ENCODE measurements around the gene LCTL.

GRCh38 chr15:66470524-66471043, 27.0 kb downstream of the SNAPC5 start:
- RRBS = no CpG with 5 or more reads among the region's 5 CpGs

DNA sequence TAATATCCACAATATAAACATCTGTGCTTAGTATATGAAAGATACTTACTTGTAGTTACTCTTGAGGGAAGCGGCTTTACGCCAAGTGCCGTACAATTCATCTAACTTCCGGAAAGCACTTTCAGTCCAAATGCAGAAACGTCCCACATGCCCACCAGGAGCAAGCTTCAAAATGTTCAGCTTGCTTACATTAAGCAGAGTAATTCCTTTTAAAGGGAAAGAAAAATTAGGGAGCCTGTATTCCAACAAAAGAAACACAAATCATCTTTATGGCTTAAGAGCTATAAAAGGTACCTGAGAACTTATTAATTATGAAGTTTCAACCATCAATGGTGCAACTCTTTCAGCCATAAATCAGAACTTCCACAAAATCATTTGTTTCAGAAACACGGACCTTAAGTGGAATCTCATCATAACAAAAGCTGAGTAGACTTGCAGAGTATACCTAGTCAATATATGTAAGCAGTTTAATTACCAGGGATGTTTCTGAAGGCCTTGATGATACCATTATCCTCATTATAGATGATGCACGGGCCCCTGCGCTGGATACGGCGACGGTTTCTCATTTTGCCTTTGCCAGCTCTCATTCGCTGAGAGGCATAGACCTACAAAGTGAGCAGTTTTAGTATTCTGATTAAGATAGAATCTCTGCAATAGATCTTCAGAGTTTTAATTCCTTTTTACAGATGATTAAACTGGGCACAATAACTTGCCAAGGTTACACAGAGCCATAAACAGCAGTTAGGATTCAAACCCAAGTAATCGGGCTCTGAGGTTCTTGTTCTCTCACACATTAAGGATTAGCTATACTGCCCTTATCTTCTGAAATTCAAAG, 3.5 kb downstream of the RPL4 start:
- RRBS = no CpG with 5 or more reads among the region's 13 CpGs

GRCh38 chr15:66501735-66502187, 2.9 kb downstream of the RPL4 start:
- RRBS = no CpG with 5 or more reads among the region's 6 CpGs

DNA sequence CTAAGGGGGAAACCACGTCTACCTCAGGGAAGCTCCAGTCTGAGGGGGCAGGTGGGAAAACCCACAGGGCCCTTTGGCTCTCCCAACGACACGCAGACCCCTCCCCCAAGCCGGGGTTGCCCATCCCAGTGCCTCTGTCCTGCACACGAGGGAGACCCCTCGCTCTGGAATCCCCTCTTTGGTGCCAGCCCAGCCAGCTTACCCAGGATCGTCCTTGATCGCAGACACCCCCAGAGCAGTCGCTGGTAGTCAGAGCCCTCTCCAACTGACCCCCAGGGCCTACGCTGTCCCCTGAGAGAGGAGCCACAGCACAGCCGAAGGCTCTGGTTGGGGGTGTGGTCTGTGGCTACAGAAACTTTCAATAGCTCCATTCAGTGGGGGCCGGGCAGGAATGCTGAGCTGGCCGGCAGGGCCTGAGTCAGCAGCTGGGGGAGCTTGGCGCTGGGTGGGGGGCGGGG, at the start of gene LCTL:
Gene LCTL, minus strand, starts transcription at position 344 of the 458 bp plus-strand sequence.
- RRBS = no CpG with 5 or more reads among the region's 15 CpGs

DNA sequence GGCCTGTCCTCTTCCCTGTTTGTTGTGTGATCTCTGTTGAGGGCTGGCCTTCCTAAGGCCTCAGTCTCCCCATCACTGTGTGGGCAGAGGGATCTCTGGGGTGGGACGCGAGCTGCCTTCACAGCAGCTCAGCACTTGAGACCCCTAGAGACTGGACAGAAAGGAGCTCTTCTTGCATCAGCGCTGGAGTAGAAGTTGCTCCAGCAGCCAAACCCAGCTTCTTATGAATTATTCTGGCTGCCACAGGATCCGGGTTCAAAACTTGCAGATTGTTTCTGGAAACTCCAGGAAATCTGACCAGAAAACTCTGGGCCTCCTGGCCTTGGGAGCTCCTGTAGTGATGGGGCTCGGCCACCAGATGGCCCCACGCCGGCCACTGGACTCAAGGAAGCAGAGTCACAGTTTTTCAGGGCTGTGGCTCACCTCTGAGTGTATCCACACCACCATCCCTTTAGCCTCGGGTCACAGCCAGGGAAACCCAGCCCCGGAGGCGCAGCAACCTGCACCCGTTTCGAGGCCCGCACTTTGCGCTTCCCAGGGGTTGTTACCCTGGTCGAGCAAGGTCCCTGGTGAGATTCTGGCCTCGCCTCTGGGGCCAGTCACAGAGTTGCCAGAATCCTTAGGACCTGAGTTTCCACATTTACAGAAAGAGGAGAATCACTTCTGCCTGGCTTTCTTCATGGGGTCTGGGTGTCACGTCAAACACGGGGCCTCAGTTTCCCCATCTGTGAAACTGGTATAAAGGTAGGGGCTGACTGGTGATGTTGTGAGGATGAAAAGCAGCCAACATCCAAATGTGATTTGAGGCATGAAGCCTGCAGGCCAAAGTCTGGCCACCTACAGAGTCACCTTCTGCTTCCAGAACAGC, 53.4 kb upstream of the LCTL start:
- RRBS = 0% methylated on average over 3 of the region's 18 CpGs

GRCh38 chr15:66650284-66650950, 51.6 kb upstream of the SMAD6 start:
- RRBS = no CpG with 5 or more reads among the region's 6 CpGs

DNA sequence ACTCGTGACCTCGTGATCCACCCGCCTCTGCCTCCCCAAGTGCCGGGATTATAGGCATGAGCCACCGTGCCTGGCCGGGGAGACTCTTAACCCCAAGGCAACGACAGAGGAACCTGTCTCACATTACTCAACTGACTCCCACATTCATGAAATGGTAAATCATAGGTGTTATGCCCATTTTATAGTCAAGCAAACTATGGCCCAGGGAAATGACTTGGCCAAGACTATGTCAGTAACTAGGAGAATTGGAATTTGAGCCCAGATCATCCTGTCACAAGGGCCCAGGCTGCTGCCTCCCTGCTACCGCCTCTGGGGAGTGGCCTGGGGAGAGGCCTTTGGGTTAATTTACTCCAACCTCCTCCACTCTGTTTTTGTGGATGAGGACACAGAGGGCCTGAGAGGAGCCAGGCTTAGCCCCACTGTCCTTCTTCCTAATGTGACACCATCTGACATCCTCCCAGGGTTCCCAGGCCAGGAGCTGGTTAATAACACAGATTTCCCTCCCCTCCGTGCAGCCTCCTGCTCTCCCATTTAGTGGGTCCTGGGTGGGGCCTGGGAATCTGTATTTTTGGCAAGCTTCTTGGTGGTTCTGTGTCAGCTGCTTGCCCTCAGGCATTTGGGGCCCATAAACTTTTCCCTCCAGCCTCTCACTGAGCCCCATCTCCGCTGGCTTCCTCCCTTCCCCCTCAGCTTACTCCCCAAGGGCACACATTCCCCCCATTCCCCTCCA, 45.1 kb upstream of the SMAD6 start:
- RRBS = no CpG with 5 or more reads among the region's 10 CpGs

GRCh38 chr15:66706287-66706896, 4.4 kb downstream of the SMAD6 start:
- RRBS = 86% methylated on average over 10 of the region's 24 CpGs

- RRBS = no CpG with 5 or more reads among the region's 5 CpGs
Observed at GRCh38 chr15:67024129-67024897, 41.1 kb upstream of the SMAD3 start.

- RRBS = no CpG with 5 or more reads among the region's 5 CpGs
Observed at GRCh38 chr15:67025659-67026150, 39.7 kb upstream of the SMAD3 start.

GRCh38 chr15:67050218-67050883, 15.1 kb upstream of the SMAD3 start:
- RRBS = no CpG with 5 or more reads among the region's 7 CpGs

DNA sequence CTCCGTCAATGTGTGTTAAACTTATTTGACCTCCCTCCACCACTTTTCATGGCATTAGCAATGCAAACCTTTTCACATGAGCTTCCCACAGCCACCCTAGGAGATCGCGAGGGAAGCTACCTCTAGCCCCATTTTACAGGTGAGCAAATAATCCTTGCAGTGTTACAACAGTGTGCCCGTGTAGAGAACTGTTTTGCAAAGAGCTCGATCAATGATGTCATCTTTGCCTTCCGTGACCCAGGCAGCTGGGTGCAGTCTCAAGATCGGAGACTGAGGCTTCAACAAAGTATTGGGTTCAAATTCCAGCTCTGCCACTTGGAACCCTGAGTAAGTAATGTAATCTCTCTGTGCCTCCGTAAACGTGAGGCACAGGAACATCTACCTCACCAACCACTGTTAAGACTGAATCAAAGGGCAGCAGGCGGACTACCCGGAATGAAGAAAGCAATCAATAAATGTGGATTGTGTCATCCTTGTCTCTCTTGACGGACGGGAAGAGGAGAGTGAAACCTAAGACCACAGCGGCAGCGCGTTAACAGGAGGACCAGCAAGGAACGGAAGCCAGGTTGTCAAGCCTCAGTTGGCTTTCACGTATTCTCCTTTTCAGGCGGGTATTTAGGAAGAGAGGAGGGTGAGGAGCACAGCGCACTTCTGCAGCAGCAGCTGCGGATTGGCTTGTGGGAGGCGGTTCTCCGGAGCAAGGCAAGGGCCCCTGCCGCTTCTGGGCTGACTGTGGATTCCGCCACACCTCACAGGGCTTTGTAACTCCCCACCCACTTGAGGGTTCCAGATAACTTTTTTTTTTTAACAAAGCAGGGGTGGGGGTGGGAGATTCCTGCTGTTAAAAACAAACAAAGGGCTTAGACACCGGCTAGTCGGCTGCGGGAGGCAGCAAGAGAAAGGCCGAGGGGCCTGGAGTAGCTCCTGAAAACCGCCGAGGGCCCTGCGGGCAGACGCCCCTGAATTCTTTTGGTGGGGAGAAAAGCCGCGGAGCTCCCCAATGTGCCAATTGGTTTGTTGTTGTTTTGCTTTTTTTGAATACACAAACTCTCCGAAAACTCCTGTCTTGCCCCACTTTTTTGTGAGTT, 1.4 kb upstream of the SMAD3 start:
- RRBS = no CpG with 5 or more reads among the region's 36 CpGs

DNA sequence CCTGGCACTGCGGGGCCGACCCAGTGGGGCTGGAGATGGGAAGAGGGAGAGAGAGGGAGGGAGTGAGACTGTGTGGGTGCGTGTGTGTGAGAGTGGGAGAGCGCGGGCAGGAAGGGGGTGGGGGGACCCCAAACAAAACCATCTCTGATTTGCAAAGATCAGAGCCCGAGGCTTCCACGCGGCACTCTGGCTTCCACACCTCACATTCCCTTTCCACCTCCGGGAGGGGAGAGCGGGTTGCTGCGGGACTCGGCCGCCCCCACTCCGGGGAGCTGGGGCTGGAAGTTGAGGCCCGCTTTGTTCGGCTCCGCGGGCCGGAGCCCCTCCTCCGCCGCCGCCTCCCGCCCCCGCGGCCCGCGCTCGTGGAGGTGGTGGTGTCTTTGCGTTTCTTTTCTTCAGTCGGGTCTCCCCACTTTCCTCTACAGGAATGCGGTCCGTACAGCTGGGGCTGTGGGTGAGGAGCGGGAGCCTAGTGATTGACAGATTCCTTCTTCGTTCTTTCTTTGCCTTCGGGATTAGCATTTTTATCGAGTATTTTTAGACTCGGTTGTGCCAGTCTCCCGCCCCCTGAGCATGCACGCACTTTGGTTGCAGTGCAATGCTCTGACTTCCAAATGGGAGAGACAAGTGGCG, 1.1 kb downstream of the SMAD3 start:
- RRBS = 3% methylated on average over 11 of the region's 40 CpGs

DNA sequence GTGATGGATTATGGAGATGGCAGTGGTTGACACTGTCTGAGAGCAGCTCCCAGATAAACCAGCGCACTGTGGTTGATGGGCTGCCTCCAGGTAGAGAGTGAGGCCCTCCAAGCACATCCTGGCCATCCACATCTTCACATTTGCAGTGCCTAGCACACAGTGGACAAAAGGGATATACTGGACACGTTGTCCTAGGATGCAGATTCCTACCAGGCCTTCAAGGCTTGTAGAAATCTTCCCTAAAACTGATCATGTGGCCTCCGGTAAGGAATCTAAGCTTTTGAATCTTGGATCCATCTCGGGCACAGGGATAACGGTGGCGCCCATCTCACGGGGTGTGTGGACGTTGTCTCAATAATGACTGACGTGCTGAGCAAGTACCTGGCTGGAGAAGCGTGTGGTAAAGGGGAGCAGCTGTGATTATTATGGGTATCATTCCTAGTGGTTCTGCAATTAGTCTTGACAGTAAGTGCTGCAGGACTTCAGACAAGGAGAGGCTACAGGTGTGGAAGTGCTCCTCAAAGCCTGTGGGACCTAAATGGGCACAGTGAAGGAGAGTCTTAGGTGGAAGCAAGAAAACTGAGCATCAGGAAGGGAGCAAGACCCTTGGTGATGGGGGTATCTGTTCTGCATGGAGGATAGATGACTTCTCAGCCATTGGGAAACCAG, 50.9 kb downstream of the SMAD3 start:
- RRBS = no CpG with 5 or more reads among the region's 10 CpGs

DNA sequence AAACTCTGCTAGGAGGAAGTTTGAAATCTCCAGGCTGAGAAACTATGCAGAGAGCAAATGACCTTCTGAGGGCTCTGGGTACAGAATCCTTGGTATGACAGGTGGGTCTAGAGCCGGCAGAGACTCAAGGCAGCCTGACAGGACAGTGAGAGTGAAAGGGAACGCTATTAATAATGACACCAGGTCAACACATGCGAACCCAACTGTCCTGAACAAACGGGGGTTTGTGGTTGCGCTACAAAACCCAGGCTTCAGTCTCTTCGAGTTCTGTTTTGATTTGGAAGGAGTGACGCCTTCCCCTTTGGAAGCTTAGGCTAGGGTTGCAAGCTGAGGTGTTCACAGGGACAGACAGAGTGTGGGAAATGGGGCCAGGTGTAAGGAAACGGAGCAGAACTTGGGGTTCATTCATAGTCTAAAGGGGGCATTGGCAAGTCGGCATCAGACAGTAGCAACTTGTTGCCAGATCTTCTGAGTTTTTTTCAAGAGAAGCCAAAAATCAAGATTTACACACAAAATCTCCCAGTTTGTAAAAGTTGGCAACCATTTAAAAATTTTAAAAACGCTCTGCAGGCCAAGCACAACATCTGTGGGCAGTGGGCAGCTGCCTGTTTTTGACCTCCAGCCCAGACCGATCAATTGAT, 75.2 kb downstream of the SMAD3 start:
- RRBS = no CpG with 5 or more reads among the region's 11 CpGs

DNA sequence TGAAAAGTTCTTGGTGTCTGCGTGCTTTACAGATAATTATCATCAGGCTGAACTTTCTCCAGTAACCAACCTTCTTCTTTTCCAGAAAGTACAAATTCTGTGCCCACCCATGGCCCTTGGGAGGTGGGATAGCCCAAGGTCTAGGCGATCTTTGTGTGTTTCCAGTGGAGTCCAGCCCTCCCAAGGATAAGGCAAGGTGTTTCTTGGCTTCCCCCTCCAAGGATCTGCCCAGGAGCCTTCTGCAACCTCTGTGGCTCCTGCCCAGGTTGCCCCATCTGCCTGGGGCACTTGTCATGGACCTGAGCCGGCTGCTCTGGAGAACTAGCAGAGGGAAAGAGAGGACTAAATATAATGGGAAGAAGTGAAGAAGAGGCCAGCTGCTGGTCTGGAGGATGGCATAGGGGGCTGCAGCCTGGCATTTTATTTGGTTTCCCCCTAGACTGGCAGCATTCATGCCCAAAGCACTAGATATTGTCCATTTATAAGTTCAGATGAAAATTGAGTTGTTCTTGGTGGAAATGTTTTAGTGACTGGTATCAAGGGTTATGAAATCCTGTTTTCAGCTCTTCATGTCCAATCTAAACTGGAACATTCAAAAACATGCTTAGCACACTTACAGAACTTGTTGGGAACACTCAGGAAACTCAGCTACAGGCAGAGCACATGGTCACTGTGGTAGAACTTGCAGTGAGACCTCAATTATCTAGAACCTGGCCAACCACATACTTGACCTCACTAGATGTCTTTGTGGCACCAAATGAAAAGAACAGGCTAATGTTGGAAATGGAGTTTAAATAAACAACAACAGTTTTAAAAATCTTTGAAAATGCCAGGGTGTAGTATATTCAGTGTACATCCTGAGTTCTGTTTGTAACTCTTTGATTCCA, 88.7 kb downstream of the SMAD3 start:
- RRBS = no CpG with 5 or more reads among the region's 3 CpGs

GRCh38 chr15:67161761-67162142, 92.7 kb downstream of the AAGAB start:
- RRBS = no CpG with 5 or more reads among the region's 4 CpGs

GRCh38 chr15:67521790-67522048, 788 bp downstream of the C15orf61 start:
- RRBS = no CpG with 5 or more reads among the region's 14 CpGs

- RRBS = no CpG with 5 or more reads among the region's 2 CpGs
Observed at GRCh38 chr15:67680475-67681102, 138.1 kb downstream of the MAP2K5 start.

DNA sequence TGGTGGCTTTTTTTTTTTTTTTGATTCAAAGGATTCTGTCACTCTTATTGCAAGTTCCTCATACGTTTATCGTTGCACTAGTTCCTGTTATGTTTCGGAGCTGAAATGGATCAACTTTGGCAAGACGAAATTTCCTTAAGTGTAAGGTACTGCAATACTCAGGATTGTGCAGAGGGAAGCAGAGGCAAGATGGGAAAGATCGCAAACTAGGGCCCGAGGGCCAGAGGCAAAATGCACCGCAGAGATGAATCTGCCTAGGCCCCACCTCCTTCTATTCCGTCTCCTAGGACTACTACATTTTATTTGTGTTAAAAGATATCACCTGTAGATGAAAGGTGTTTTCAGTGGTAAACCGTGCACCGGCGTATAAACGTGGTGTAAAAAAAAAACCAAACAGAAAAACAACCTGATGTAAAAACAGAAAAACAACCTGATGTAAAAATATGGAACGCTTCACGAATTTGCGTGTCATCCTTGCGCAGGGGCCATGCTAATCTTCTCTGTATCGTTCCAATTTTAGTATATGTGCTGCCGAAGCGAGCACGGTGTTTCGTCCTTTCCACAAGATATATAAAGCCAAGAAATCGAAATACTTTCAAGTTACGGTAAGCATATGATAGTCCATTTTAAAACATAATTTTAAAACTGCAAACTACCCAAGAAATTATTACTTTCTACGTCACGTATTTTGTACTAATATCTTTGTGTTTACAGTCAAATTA, 14.4 kb downstream of the SKOR1 start:
- RRBS = no CpG with 5 or more reads among the region's 25 CpGs